AG04450 (cell line): ENCODE data around the gene PUS10.

DNA sequence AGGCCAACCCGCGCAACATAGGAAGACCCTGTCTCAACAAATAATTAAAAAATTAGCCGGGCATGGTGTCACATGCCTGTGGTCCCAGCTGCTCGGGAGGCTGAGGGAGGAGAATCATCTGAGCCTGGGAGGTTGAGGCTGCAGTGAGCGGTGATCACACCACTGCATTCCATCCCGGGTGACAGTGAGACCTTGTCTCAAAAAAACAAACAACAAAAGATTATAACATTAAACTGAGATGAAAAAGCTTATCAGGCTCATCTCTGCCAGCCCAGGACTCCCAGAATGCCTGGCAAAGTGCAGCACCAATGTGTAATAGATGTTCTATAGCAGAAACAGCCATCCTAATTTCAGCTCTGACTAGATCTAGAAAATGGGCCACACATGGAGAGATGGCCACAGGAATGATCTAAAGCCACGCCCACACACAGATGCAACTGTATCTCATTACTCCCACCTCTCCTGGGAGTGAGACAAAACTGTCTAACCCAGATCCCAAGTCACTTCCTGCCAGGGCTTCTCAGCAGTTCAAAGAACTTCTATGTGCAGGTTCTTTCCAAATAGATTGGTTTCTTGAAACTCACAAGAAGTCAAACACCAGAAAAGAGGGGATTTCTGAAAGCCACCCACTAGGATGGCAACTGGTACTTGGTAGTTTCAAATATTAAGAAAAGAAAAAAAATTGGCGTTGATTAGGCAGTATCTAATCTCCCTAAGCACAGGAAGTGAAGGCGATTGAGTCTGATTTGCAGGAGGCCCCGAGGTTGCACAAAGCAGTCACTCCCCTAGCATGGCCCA is 50.8 kb downstream of the PAPOLG start:
- CAGE, long polyA plus RNA = no peak
- RRBS = no CpG with 5 or more reads among the region's 10 CpGs

DNA sequence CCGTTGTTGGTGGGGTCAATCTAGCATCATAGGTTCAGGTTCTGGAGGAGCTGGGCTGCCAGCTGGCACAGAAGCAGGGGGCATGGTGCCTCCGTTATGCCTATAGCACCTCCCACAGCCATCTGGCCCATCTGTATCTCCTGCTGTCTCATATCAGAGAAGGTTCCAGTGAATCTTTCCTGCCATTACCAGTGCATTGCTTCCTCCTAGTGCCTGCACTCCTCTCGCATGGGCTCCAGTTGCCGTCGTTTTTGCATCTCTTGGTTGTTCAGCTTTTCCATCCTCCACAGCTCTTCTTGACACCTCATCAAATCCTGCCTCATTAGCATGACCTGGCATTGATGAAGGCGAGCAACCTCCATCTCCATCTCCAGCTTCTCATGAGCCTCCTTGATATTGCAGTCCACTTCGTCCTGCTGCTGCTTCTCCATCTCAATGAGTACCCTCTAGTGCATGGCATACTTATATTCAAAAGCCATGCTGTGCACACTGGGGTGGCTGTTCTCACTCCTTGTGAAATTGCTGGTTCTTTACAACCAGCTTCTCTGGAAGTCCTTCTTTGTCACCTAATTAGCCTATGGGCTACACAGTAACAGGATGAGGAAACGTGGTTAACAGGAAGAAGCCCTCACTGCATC is 55.7 kb downstream of the REL start:
- CAGE, long polyA plus RNA = no peak
- RRBS = no CpG with 5 or more reads among the region's 8 CpGs

DNA sequence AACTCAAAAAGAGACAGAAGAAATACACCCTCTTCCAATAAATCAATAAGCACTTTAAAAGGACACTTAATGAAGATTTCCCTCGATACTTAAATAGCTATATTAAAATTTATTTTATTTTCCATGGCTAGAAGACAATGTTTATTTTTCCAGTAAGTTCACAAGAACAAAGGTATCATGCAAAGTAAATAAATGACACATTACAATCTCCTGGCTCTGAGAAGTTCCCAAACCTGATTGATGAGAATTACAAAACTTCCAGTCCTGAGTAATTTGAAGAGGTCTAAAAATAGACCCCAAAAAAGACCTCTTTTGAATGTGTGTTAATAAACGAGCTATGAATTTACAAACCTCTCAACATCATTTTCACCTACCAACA is 1.6 kb upstream of the PEX13 start:
- CAGE, long polyA plus RNA = no peak
- RRBS = no CpG with 5 or more reads among the region's 2 CpGs

DNA sequence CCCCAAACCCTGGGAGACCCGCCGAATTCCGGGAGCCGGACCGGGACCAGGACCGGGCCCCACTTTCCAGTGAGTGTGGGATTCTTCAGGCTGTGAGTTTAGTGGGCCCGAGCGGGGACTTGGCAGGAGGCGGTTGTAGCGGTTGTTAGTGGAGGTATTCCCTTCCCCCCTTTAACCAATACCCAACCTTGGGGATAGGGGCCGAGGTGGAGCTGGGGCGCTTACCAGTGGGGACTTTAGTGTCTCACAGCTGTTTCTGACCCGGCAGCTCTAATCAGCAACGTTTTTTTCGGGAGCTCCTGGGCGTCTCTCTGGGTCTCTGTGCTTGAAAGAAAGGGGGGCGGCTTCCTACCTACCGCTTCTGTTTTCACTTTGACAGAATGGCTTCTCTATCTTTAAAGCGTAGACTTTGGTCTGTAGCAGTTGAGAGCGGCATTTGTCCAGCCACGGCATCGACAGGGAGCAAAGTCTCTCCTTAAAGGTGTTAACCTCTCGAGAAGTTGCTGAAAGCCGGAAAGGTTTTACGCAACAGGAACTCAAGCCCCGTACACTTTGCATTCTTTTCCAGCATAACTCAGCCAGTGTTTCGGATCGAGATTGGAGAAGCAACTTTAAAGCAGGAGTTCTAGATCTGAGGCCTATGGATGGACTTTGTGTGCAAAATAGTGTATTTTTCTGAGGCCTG is at the start of gene PUS10:
Gene PUS10, minus strand, starts transcription at position 473 of the 685 bp plus-strand sequence.
- CAGE, long polyA plus RNA = no peak
- RRBS = no CpG with 5 or more reads among the region's 28 CpGs

DNA sequence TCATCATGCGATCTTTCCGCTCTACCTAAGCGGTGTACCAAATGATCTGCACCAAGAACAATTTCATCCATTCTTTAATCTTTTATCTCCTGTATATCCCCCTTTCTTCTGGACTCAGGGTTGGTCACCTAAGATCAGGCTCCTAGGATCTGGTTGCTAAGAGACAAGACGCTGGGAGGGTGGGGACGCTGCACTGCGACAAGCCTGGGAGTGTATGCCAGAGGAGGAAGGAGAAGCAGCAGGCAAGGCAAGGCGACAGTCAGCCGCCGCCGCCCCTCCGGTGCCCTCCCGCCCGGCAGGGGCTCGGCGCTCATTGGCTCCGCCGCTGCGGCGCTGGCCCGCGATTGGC is 216 bp upstream of the SANBR start:
- CAGE, long polyA plus RNA = no peak
- RRBS = 2% methylated on average over 9 of the region's 21 CpGs

GRCh38 chr2:61144737-61145331 is 17.2 kb upstream of the C2orf74 start:
- CAGE, long polyA plus RNA = start-site peak on the plus strand at chr2:61145111-61145130, 824 and 512 reads in 2 replicates
- RRBS = no CpG with 5 or more reads among the region's 28 CpGs

DNA sequence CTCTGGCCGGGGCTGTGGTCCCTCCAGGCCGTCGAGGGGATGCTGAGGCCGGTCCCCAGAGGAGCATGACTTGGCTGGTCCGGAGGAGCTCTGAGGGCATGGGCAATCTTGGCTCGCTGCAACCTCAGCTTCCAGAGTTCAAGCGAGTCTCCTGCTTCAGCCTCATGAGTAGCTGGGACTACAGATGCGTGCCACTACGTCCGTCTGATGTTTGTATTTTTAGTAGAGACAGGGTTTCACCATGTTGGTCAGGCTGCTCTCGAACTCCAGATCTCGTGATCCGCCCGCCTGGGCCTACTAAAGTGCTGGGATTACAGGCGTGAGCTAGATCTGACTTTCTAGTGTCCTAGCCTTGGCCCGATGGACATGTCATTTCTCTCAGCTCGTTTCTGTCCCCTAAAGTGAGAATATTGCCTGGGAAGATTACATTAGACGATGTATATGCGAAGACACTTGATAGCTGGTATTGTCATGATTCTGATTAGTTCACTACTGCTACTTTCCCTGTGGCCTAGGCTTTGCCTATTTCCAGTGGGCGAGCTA is 16.3 kb downstream of the C2orf74 start:
- CAGE, long polyA plus RNA = no peak
- RRBS = 12% methylated on average over 4 of the region's 20 CpGs

DNA sequence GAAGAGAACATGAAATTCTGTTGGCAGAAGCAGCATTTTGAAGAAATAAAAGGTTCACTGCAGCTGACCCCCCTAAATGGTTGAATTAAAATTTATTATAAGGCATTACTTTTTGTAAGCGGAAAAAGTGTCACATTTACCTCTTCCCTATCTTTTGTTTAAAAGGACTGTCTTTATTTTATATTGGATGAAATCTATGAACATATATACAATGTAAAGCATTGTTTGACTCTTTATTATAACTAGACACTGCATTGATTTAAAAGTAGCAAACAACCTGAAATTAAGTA is 24.7 kb downstream of the C2orf74 start:
- CAGE, long polyA plus RNA = no peak
- RRBS = no CpG with 5 or more reads among the region's 1 CpG

- CAGE, long polyA plus RNA = no peak
- RRBS = no CpG with 5 or more reads among the region's 3 CpGs
These were observed 56.6 kb downstream of the C2orf74 start for GRCh38 chr2:61218420-61219122.

- CAGE, long polyA plus RNA = no peak
- RRBS = no CpG with 5 or more reads among the region's 3 CpGs
These were observed 126.1 kb downstream of the C2orf74 start for GRCh38 chr2:61288065-61288460.

- CAGE, long polyA plus RNA = no peak
- RRBS = no CpG with 5 or more reads among the region's 2 CpGs
These were observed 152.4 kb downstream of the C2orf74 start for GRCh38 chr2:61314353-61314786.

GRCh38 chr2:61443428-61444050 is 27.3 kb downstream of the USP34 start:
- CAGE, long polyA plus RNA = no peak
- RRBS = no CpG with 5 or more reads among the region's 7 CpGs

DNA sequence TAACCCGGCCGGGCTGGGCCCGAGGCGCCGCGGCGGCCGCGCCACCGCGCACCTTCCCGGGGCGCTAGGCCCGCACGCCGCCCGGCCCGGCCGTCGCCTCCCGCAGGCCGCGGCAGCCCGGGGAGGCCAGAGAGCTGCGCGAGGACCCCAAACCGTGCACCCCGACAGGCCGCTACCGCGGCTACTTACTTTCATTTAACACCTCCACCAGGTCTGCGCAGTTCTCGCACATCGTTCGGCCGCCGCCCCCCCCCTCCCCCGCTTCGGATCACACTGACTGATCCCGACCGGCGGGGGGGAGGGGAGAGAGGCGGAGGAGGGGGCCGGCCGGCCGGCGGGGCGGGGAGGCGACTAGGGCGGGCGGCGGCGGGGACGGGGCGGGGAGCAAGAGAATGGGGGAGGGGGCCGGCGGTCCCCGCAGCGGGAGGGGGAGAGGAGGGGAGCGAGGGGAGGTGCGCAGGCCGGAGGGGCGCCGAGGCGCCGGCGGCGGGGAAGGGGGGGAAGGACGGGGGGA is 369 bp downstream of the USP34 start:
- CAGE, long polyA plus RNA = start-site peak on the minus strand centred at position 233 of the sequence, 55 bp wide, 142 and 113 reads in 2 replicates
- RRBS = 3% methylated on average over 26 of the region's 69 CpGs

- CAGE, long polyA plus RNA = no peak
- RRBS = no CpG with 5 or more reads among the region's 5 CpGs
These were observed 49.8 kb upstream of the B3GNT2 start for GRCh38 chr2:62146183-62146531.

- CAGE, long polyA plus RNA = no peak
- RRBS = no CpG with 5 or more reads among the region's 1 CpG
These were observed 17.2 kb upstream of the B3GNT2 start for GRCh38 chr2:62178667-62179090.

DNA sequence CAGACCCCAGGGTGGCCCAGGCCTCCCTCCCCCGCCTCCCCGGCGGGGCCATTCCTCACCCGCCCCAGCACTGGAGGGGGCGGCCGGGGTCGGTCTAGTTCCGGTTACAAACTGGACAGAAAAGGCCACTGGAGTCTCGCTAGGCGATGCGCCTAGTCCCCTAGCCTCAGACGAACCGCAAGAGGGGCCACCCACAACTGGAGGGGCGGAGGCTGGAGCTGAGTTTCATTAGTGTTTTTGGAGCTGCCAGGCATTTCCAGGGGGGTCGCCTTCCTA is 394 bp upstream of the B3GNT2 start:
- CAGE, long polyA plus RNA = no peak
- RRBS = 9% methylated on average over 5 of the region's 15 CpGs

DNA sequence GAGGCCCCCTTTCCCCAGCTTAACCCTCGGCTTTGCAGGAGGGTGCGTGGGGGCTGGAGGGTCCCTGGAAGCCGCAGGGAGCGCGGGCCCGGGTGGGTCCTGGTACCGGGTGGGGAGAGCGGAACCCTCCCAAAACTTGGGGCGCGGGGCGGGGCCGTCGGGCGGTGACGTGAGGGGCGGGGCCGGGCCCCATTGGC is 158 bp upstream of the B3GNT2 start:
- CAGE, long polyA plus RNA = no peak
- RRBS = 1% methylated on average over 9 of the region's 17 CpGs

GRCh38 chr2:62197636-62197988 is 1.7 kb downstream of the B3GNT2 start:
- CAGE, long polyA plus RNA = no peak
- RRBS = 10% methylated on average over 6 of the region's 16 CpGs

DNA sequence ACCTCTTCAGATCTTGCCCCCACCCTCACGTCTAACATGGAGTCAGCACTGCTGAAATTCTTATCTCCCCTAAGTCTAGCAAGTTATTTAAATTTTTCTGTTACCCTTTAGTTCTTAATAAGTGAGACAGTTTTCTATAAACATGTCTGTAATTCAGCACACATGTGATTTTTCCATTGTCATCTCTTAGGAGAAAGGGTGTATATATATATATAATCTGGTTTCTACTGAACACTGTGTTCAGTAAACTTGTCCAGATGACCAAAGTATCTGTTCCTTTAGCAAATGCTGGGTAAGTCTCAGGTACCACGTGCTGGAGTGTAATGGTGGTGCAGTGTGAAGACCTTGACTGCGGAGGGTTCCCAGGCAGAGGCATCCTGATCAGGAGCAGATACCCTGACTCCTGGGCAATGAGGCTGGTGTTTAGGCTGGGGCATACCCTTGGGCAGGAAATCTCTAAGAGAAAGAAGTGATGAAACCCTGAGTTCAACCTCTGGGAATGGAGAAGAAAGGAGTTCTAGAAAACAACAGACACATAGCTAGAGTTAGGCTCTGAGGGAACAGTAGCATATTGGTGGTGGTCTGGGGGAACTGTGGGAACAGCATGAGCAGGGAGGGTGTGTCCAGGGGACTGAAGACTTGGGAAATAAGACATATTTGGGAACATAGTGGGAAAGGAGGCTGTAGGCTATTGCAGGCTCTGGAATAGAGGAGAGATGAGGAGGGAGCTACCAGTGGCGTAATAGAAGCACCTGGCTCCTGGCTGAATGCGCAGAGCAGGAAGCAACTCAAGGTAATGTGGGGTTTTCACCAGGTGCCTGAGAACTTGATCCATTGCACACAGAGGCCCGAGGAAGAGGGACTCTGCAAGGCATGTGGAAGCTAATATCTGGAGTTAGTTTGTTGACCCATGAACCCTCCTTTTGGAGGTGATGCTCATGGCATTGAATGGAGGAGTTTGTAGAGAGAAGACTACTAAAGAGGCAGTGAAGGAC is 18.0 kb downstream of the B3GNT2 start:
- CAGE, long polyA plus RNA = no peak
- RRBS = no CpG with 5 or more reads among the region's 6 CpGs

DNA sequence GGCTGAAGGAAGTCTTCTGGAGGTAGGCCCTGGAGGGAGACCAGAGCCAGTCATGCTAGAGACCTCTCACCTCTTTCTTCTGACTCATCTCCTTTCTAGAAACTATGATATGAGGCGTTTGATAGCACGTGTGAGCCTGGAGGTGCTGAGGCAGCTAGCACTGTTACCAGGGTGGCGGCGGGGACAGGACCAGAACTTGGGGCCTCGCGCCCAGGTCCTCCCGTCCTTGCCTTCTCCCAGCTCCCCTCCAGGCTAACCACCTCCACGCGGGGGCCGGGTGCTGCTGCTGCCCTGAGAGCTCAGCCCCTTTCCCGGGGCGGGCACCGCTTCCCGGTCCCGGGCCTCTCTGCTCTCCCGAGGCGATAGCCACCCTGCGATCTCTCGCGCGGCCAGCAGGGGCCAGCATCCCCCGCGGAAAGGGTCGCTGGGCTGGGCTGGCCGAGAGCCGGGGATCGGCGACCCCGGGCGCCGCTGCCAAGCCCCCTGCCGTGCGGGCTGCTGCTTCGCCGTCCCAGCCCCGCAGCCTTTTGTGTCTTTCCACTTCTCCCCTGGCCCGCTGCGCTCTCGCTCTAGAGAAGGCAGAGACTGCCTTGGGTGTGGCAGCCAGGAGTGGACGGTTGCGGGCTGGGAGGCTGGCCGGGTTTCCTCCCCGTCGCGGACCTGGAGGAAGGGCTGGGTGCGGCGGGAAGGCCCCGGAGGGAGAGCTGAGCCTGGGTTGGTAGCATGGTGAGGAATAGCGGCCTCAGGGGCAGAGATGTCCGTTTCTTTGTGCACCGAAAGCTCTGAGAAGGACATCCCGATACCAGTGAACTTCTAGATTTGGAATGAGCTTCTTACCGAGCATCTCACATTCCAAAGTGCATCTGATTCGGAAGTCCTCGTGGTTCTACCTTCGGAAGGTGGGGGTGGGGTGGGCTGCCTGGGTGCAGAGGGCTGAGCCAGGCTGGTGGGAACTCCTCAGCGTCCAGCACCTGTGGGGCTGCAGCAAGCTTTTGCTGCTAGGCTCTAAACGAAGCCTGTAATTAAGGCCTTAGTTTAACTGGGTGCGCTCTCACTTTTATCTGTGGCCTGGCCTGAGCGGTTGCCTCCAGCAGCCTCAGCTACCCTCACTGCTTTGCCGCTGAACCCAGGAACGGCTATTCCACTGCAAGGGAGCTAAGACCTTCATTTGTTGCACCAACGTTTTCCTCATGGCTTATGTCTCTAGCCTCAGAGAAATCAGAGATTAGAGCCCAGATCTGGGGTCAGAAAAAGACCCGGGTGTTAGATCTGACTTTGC is 48.8 kb downstream of the TMEM17 start:
- CAGE, long polyA plus RNA = no peak
- RRBS = 2% methylated on average over 14 of the region's 64 CpGs